ReNcell CX (cell line): ENCODE measurements around a stretch of chr6.

DNA sequence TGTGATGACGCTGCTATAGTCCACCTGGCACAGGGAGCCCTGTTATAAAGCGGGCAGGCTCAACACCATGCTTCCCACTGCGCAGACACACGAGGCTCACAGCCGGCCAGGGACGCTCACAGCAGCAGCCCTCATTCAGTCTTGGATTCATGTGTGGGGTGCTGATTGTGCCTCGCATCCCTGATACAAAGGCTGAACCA, 54.2 kb downstream of the RTN4IP1 start:
- PRO-cap, result unidirectional peak, plus-strand start at position 105 of the sequence

GRCh38 chr6:106620953-106621586, 8.2 kb downstream of the RTN4IP1 start:
- PRO-cap, result no peak

GRCh38 chr6:106703057-106703819, 73.9 kb downstream of the QRSL1 start:
- PRO-cap, result no peak

GRCh38 chr6:106871102-106871398, 103.5 kb downstream of the CD24 start:
- PRO-cap, result no peak

GRCh38 chr6:106888091-106888848, 86.3 kb downstream of the CD24 start:
- PRO-cap, result no peak

- PRO-cap, result no peak
Observed at GRCh38 chr6:107328994-107329580, 130.3 kb downstream of the PDSS2 start.

GRCh38 chr6:107550260-107551052, 60.5 kb downstream of the SOBP start:
- PRO-cap, result no peak

DNA sequence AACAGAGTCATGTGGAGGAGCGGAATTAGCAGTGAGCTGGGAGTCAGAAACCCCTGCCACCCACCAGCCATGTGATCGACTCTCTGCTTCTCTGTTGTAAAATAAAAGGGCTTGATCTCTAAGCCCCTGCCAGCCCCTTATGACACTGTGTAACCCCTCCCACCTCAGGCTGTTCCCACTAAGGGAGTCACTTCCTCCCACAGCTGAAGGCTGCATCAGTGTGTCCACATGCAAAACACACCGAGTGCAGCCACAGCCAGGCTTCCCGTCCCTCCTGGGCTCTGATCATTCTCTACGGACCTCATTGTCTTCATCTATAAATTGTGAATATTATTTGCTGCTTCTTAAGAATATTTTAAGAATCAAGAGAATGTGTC, 110.9 kb downstream of the SCML4 start:
- PRO-cap, result no peak

DNA sequence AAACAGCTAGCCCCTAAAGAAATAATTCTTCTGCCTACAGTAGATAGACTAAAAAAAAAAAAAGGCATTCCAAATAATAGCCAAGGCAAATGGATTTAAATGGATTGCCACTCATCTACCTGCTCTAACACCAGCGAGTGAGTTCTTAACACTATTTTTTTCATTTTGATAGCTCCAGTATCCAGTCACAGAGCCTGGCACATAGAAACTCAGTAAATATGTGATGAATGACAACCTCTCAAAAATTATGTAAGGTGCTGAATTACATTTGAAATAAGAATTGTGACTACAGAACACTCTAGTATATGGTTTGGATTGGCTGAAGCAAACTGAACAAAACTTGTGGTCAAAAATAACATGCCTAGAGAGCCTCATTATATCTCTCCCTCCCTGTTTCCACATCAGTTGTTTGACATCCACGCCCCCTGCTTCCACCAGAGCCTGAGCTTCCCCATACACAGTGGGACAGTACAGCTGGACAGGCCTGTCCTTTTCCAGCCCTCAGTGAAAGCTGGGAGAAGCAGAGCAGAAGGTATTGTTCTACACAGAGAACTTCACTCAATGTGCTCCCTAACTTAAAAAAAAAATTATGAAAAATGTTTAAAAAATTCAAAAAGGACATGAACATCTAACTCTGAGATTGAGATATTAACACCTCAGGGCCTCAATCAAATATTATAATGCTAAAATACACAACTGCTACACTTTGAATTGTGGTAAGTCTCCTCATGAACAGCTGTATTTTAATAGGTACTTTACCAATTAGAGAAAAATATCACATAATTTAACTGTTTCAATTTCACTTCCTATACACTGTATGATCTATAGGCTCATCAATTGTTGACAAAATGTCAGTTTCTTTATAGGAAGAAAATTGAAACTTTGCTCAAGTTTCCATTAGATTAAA, 44.8 kb upstream of the SCML4 start:
- PRO-cap, result no peak

GRCh38 chr6:107870263-107871139, 46.4 kb upstream of the SCML4 start:
- PRO-cap, result no peak

- PRO-cap, result no peak
Observed at GRCh38 chr6:107880947-107881620, 57.0 kb upstream of the SCML4 start.

DNA sequence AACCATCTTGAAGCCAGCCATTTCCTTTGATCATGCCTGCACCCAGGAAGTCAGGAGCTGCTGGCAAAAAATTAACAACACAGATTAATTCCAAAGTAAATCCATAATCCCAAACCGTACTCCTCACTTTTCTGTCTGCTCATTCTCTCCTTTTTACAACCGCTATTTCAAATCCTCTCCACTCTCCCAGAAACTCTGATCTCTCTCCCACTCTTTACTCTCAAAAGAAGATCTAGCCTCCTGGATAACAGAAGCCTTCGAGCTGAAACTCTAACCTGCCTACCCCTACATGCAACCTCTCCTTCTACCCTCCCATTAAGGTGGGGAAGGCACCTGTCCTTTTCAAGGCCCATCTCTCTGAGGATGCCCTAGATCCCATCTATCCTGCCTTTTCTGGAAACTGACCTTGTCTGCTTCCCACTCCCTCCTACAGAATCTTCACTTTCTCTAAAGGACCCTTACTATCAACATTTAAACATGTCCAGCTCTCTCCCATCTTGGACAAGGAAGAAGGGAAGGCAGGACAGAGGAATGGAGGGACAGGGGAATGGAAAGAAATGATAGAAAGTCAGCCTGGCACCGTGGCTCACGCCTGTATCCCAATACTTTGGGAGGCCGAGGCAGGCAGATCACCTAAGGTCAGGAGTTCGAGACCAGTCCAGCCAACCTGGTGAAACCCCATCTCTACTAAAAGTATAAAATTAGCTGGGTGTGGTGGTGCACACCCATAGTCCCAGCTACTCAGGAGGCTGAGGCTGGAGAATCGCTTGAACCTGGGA, 7.4 kb downstream of the OSTM1 start:
- PRO-cap, result no peak

DNA sequence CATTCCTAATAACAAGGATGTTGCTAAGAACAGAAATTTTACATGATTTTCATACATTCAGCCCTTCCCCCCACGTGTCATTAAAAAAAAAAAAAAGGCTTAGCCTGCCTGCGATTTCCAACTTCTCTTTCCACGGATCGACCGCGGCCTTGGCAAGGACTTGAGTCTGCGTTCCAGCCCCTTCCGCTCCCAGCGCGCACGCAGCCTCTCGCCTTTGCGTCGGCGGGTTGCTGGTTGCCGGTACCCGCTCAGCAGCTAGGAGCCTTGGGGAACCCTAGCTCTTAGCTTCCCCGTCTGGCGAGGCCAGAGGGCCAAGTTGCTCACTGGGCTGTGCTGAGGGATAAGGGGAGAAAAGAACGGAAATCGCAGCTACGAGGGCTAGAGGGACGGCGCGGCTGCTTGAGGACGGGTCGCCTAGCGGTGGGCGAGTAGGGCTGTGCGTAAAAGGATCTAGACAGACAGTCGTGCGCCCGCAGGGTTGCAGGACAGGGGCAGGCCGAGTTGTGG, 40.3 kb upstream of the OSTM1 start:
- PRO-cap, result no peak

GRCh38 chr6:108133572-108134359, 32.1 kb upstream of the NR2E1 start:
- PRO-cap, result bidirectional peak, plus-strand start at chr6:108133928, minus-strand start at chr6:108134006

- PRO-cap, result no peak
Observed at GRCh38 chr6:108211511-108212229, 45.8 kb downstream of the NR2E1 start.

GRCh38 chr6:108559871-108560476, 743 bp upstream of the FOXO3 start:
- PRO-cap, result bidirectional peak, plus-strand start at chr6:108560163, minus-strand start at chr6:108560065

- PRO-cap, result no peak
Observed at GRCh38 chr6:108563001-108563571, 2.4 kb downstream of the FOXO3 start.

DNA sequence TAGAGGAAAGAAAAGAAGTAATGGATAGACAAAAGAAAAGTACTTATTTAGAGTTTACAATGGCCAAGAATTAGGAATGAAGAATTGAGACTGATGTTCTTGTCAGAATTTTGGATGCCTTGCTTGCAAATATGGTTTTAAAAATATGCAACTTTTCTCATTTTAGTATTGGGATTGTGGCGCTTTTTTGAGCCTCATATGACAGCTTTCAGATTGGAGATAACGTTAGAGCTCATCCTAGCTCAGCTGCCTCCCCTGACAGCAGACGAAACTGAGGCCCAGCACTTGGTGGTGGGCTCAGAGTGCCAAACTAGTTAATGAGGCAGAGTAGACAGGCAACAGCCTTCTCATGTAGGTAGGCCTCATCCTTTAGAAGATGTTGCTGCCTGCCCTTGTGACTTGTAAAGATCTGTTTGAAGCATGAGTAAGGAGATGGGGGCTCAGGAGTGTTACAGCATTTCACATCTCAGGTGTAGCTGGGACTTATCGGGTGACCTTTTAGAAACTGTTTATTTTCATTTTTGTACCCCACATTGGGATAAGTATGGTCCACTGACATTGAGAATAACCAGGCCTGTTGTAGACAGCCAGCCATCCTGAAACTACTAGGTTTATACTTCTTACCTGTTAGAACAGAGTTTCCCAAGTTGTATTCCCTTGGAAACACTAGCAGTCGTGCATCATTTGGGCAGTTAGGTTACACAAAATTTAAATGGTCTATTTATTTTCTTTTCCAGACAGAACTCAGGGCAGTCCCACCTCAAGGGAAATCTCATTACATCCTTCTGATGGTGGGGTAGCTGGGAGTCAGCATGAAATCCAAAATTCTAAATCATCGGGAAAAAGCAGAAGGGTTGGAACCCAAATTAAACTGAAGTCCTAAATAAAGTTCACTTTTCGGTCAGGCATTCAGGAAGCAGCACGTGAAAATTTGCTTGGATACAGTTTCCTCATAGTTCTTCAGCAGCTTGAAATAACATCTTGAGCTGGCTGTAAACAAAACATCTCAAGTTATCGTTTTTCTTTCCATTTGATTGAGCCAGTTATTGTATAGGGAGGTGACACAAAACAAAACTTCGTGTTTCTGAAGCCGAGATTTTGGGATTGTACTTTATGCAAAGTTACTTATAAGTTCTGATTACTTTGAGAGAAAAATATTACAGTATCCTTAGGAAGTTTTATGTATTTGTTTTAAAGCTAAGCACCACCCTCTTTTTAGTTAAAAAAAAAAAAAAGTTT, 30.4 kb downstream of the FOXO3 start:
- PRO-cap, result no peak

DNA sequence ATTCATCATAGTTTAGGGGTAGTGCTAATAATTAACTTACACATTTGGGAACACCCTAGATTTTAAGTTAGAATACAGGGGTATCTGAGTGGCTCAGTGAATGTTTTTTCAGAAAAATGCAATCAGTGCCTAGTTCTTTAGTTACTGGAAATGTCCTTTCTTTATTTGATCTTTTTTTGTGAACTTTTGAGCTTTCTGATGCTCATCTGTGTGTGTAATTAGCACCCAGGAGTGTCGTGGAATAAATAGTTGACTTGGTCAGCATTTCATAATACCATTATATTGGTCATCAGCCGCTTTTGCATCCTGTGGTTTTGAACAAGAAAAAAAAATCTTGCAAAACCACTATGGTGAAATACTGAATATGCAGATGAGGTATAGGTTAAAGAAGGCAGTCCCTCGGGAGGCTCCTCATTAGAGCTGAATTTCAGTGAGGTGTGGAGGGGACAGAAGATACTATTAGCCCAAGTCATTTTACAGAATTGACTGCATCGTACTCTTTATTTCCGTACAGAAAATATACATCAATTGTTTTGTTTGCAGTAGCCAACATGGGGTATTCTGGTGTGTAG, 90.0 kb downstream of the FOXO3 start:
- PRO-cap, result no peak

DNA sequence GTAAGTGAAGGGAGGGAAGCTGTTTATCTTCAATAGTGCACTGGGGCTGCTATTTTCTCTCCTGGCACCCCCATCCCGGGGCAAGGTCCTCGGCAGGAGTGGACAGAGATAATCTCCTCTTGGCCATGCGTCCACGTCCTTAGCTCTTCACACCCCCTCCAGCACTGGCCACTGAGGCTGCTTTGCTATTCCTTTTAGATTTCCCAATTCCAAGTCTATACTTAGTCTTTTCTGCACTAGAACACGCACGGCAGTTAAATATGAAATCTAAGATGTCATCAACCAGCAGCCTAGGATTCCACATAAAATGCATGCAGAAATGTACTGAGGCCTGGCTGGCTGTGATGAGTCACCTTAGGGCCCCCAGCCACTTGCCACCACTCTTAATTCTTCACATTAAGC, 87.8 kb upstream of the ARMC2 start:
- PRO-cap, result no peak